Lower leg skin (tissue), 2 donors: Measurements from ENCODE around the genes DEFB119 and DEFB121.

DNA sequence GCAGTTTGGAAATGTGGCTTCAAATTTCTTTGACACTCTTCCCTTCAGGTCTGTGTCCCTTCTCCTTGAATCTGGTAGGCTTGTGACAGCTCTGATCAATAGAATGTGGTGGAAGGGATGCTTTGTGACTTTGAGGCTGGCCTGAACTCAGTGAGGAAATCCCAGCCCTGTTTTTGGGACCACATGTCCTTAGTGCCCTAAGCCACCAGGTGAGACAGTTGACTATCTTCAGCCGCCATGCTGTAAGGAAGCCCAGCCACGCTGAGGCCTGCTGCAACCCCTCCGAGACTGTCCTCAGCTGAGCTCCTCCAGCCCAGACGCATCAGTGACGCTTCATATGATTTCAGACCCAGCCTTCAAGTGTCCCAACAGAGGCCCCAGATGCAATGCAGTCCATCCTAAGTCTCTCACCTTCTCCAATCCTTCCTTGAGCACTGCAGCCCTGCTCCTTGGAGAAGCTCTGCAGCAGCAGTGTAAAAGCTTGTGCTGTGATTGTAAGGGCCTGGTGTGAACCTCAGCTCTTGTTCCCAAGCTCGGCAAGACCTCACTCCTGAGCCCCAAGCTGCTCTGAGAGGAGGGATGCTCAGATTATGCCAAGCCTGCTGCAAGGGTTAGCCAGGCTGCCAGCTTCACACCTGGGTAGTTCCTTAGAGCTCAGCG lies 76.2 kb downstream of the NINL start:
- PRO-cap: no peak
- RAMPAGE, long total RNA, 2 experiments: no peak in any of the 2 experiments

GRCh38 chr20:25718865-25719561 lies 22.4 kb upstream of the ZNF337 start:
- PRO-cap: no peak
- RAMPAGE, long total RNA, 2 experiments: no peak in any of the 2 experiments

GRCh38 chr20:29496734-29497736 lies 1760.4 kb upstream of the DEFB115 start:
- PRO-cap: no peak
- RAMPAGE, long total RNA, 2 experiments: no peak in any of the 2 experiments

DNA sequence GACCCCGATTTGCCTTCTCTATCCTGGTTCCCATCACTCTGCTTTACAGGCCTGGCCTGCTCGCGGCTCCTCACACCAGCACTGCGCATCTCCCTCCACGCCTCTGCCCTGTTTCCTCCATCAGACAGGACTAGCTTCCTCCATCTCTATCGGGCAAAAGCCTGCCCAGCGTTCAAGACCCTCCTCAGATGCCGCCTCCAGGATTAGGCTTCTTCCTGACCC lies 881.1 kb upstream of the DEFB115 start:
- PRO-cap: no peak
- RAMPAGE, long total RNA, 2 experiments: no peak in any of the 2 experiments

- PRO-cap: no peak
- RAMPAGE, long total RNA, 2 experiments: no peak in any of the 2 experiments
Measured at GRCh38 chr20:30586303-30586604, 671.2 kb upstream of the DEFB115 start.

DNA sequence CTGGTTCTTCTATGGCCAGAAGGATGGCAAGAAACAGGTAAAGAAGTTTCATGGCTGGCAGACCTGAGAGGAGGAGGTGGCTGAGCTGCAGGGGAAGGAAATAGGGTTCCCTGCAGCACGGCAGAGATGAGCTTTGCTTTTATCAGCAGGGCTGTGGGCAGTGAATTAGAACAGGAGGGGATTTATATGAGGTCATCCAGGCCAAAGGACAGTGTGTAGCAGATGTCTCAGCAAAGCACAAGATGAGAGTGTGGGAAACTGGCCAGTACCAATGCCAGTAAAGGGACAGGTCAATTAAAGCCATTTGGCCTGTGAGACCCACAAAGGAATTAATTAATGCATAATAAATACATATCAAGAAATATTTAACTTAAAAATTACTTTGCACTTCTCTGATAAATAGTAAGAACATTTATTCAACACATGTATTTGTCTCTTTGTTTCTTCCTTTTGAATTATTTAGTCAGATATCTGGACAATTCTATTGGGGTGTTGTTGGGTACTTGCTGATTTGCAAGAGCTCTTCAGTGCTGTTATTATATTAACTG lies at the start of gene DEFB119:
TSS of gene DEFB119 (minus strand) at position 159 of the 548 bp plus-strand sequence.
- PRO-cap: no peak
- RAMPAGE, long total RNA, 2 experiments: no peak in any of the 2 experiments

DNA sequence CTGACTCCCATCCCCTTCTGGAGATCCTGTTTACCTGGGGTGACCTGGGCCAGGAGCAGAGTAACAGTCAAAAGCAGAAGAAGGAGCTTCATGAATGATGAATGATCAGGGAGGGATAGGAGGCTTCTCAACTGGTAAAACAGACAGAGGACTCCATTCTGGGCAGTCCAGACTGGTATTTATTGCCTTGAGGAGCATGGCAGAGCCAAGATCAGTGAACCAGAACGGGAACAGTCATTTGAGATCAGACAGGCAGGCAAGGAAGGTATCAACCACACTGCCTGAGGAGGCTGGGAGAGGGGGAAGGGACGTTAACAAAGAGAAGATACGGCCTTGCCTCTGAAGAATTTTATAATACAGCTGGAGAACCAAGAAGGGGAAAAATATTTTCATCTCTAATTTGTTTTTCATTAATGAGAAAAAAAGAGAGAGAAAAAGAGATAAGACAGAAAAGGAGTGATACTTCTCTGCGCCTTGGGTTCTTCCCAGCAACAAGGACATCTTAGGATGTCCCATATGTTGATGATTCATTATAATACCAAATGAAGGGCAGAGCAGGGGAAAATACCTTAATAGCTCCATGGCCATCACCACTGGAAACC lies at the start of gene DEFB121:
TSS of gene DEFB121 (minus strand) at position 155 of the 602 bp plus-strand sequence.
- PRO-cap: no peak
- RAMPAGE, long total RNA, 2 experiments: no peak in any of the 2 experiments

DNA sequence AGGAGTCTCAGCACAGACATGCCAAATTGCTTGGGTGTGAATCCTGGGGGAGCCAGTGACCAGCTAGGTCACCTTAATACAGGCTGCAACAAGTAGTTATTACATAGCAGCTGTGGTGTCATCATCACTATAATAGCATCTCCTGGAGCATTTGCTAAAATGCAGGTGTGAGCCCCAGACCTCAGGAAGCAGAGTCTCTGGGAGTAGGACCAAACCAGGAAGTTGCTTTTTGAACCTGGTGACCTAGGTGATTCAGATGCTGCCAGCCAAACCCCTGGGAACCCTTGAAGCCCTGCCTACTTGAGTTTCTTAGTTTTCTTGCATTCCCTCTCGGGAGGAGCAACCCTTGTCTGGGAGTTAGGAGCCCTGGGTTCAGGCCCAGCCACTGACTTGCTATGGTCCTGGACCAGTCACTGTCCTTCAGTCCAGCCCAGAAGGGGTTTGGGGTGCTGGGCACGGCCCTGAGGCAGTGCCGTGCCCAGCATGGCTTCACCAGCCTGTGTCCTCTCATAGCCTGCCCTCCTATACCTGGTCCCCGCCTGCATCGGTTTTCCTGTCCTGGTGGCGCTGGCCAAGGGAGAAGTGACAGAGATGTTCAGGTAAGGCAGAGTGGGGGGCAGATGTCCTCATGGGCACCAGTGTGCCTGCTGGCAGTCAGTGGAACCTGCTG lies 18.7 kb downstream of the MCTS2 start:
- PRO-cap: no peak
- RAMPAGE, long total RNA, 2 experiments: no peak in any of the 2 experiments

GRCh38 chr20:31605403-31606414 lies 620 bp downstream of the ID1 start:
- PRO-cap: no peak
- RAMPAGE, long total RNA, 2 experiments: no peak in any of the 2 experiments

- PRO-cap: no peak
- RAMPAGE, long total RNA, 2 experiments: no peak in any of the 2 experiments
Measured at GRCh38 chr20:31612732-31613288, 7.7 kb downstream of the ID1 start.

- PRO-cap: no peak
- RAMPAGE, long total RNA, 2 experiments: no peak in any of the 2 experiments
Measured at GRCh38 chr20:31633331-31633728, 4.4 kb upstream of the COX4I2 start.

- PRO-cap: no peak
- RAMPAGE, long total RNA, 2 experiments: no peak in any of the 2 experiments
Measured at GRCh38 chr20:31644743-31645008, 7.0 kb downstream of the COX4I2 start.

DNA sequence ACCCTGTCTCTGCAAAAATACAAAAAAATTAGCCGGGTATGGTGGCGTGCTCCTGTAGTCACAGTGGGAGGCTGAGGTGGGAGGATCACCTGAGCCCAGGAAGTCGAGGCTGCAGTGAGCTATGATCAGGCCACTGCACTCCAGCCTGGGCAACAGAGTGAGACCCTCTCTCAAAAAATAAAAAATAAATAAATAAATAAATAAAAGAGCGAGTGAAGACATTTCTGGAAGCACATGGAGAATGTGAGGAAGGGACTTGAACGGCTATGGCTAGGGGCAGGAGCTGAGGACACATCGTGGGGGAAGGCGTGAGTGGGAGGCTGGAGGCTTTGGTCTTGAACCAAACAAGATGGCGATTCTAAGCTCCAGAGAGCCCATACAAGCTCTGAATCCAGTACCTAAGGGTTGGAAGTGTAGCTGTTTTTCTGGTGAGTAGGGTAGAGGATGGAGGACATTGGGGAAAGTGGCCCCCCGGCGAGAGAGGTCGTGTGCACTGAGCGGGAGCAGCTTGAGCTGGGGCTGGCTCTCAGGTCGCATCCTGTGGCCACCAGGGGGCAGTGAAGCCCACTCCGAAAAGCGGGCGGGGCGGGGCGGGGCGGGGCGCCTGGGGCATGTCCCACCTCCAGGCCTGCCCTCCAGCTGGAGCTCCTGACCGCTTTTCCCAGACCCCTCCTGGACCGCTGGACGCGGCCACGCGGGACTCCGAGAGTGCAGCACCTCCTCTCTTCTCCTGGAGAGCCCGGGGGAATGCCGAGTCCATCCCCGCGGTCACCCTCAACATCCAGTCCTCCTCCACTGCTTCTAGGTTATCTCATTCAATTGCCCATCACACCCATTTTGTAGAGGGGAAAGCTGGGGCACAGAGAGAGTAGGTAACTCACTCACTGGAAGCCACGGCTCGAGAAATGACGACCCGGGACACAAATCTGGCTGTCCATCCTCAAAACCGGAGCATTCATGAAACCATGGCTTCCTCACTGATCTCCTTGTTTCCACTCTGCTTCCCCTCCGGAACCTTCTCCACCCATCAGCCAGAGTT lies 23.8 kb downstream of the COX4I2 start:
- PRO-cap: unidirectional peak, plus-strand start at position 664 of the sequence
- RAMPAGE, long total RNA, 2 experiments: no peak in any of the 2 experiments

DNA sequence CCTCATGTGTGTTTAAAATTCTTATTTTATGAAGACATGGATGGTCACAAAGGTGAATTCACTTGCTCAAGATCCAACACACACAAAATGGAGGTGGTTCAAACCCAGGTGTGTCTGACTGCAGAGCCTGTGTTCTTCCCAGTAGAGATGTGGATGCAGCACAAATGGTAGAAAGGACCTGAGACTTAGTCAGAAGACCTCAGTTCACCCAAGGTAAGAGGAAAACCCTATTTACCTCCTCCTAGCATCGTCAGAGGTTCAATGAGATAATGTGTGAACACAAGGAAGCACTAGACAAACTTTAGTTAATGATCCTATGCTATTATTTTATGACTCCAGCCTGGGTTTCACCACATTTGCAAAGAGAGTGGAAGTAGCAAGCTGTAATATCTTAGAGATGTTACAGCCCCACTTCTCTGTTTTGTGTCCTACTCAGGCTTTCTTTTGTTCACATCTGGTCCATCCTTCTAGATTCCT lies 36.5 kb downstream of the BCL2L1 start:
- PRO-cap: no peak
- RAMPAGE, long total RNA, 2 experiments: no peak in any of the 2 experiments

DNA sequence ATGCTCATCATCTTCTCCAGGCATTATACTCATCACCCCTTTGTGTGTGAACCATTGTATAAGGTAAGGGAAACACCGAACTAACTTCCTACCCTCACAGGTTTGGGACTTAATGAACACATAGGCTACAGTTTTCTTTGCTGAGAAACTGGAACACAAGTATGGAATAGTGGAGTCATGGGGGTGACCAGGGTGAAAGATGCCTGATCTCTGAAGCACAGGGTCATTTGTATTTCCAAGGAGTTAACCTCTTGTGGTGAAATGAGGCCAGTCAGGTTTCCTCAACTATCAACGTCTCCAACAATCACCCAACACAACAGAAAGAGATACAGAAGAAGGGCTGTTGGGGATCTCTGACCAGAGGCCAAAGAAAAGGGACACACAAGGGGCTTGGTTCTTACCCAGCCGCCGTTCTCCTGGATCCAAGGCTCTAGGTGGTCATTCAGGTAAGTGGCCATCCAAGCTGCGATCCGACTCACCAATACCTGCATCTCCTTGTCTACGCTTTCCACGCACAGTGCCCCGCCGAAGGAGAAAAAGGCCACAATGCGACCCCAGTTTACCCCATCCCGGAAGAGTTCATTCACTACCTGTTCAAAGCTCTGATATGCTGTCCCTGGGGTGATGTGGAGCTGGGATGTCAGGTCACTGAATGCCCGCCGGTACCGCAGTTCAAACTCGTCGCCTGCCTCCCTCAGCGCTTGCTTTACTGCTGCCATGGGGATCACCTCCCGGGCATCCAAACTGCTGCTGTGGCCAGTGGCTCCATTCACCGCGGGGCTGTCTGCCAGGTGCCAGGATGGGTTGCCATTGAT lies 1.2 kb downstream of the BCL2L1 start:
- PRO-cap: no peak
- RAMPAGE, long total RNA, 2 experiments: no peak in any of the 2 experiments

GRCh38 chr20:31806514-31807053 lies 12.6 kb upstream of the MYLK2 start:
- PRO-cap: no peak
- RAMPAGE, long total RNA, 2 experiments: no peak in any of the 2 experiments

DNA sequence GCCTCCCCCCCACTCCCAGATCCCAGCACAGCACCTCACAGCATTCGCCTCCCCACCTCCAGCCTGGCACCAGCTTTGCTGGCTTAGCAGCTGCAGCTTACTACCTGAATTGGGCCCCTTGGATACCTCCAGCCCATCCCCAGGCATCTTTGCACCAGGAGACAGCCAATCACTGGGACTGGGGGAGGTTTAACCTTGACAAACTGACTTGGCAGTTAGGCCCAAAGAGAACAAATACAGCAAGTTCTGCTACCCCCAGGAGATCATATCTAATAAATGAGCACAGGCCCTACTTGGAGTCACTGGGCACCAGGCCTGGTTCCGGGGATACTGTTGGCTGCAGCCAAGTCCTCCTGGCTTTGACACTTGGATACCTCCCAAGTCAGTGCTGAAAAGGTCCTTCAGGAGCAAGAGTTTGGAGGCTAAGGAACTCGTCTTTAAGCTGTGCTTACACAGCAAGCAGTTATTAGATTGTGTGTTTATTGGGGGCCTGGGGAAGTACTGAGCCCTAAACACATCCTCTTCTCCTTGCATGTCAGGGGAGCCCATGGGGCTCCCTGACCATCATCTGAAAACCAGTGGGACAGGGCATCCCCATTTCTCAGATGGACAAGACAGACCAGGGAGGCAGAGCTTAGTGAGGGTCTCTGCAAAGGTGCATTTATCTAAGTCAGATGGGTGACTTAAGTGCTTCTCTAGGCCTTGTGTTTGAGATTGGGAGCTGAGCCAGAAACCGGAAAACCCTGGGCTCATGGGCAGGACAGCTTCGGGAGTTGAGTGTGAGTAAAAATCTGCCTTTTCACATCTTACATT lies 8.6 kb downstream of the PDRG1 start:
- PRO-cap: no peak
- RAMPAGE, long total RNA, 2 experiments: no peak in any of the 2 experiments

DNA sequence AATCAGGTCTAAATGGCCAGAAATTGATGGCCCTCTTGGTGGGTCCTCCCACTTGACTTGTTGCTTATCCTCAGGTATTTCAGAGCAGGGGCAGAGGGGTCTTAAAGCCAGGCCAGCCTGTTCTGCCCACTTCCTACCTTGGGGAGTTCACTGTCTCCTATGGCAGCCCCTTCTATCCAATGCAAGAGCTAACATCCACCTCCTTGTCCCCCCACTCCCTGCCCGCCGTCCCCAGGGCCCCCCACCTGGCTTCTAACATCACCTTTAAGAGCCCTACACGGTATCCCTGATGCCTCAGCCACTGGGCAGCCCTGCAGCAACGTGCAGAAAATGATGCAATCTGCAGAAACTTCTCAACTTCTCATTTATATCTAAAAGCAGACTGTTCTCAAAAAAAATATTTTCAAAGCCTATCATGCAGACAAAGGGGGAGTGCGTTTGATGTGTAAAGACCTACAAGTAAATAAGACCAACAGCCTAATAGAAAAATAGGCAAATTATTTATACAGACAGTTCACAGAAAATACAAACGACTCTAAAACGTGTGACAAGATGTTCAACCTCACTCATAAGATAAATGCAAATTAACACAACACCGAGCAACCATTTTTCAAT lies 15.3 kb upstream of the HCK start:
- PRO-cap: no peak
- RAMPAGE, long total RNA, 2 experiments: no peak in any of the 2 experiments

GRCh38 chr20:32168400-32168876 lies 39.1 kb downstream of the PLAGL2 start:
- PRO-cap: no peak
- RAMPAGE, long total RNA, 2 experiments: no peak in any of the 2 experiments

GRCh38 chr20:32184675-32185476 lies 22.7 kb downstream of the PLAGL2 start:
- PRO-cap: no peak
- RAMPAGE, long total RNA, 2 experiments: no peak in any of the 2 experiments